ENCODE data around the genes CEP97 and NXPE3.

GRCh38 chr3:99659937-99660485, 21.6 kb downstream of the COL8A1 start:
- PRO-cap, 5 experiments = no peak in any of the 5 experiments
- RAMPAGE, long total RNA, 2 experiments = no peak in any of the 2 experiments
- RRBS = no CpG with 5 or more reads among the region's 5 CpGs

GRCh38 chr3:99846293-99846981, 28.8 kb downstream of the CMSS1 start:
- PRO-cap, 5 experiments = no peak in any of the 5 experiments
- RAMPAGE, long total RNA, 2 experiments = no peak in any of the 2 experiments
- RRBS = no CpG with 5 or more reads among the region's 6 CpGs

- PRO-cap, 5 experiments = no peak in any of the 5 experiments
- RAMPAGE, long total RNA, 2 experiments = no peak in any of the 2 experiments
- RRBS = no CpG with 5 or more reads among the region's 3 CpGs
Measured at GRCh38 chr3:99859606-99860347, 42.1 kb downstream of the CMSS1 start.

DNA sequence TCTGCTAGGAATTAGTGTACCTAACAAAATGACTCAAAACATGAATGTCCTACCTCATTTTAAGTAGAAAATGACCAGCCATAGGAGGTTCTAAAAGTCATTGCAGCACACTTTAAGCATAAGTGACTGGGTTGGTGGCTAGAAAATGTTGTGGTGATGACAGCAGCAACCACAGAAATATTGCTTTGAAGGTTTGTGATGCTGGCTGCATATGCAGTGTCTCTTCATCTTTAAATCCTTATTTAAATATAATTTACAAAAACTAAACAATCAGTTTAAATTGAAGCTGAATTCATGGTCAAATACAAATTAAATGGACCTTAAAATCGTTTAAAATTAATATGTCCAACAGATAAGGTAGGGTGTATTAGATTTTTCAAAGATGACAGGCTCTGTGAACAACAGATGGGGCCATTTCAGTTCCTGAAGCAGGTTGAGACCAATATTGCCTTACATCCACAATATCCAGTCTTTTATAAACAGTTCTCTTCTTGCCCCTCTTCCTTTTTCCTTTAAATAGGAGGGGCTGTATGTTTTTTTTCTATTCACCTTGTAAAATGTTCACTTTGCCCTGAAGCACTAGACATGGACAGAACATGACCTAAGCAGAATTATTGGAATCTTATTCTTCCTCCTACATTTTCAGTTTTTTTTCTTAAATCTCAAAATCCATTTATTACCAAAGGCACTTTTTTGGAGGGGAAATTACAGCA, 55.5 kb downstream of the CMSS1 start:
- PRO-cap, 5 experiments = no peak in any of the 5 experiments
- RAMPAGE, long total RNA, 2 experiments = no peak in any of the 2 experiments
- RRBS = no CpG with 5 or more reads among the region's 1 CpG

GRCh38 chr3:100063824-100064459, 50.4 kb downstream of the FILIP1L start:
- PRO-cap, 5 experiments = no peak in any of the 5 experiments
- RAMPAGE, long total RNA, 2 experiments = no peak in any of the 2 experiments
- RRBS = no CpG with 5 or more reads among the region's 7 CpGs

GRCh38 chr3:100068787-100069221, 45.5 kb downstream of the FILIP1L start:
- PRO-cap, 5 experiments = no peak in any of the 5 experiments
- RAMPAGE, long total RNA, 2 experiments = no peak in any of the 2 experiments
- RRBS = no CpG with 5 or more reads among the region's 5 CpGs

DNA sequence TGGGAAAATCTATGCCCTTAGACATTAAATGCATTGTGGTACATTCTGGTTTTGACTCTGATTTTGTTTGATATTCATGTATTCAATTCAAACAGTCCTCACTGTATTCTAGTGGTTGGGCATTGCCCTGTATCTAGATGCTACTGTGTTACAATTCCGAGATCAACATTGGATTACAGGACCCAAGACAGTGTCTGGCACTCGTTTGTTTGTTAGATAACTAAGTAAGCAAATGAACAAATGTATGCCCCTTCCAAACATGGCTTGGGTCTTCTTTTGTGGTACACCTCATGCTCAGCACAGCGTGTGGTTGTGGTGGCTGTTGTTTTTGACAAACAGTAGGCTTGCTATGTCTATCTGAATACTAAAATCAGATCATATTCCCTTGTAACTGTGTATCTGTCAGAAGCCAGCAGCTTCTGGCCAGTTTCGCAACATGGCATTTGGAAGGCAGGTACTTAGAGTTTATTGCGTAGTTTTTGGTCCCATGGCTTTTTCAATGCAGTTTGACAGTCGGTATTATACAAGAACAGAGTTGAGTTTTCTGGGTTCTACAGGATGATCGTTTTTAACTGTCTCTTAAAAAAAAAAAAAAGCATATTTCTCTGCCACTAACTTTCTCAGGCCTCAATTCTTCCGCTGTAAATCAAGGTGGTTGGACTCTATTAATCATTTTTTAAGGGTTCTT, 5.7 kb downstream of the FILIP1L start:
- PRO-cap, 5 experiments = no peak in any of the 5 experiments
- RAMPAGE, long total RNA, 2 experiments = no peak in any of the 2 experiments
- RRBS = no CpG with 5 or more reads among the region's 8 CpGs

GRCh38 chr3:100226530-100227155, 34.1 kb upstream of the TBC1D23 start:
- PRO-cap, 5 experiments = no peak in any of the 5 experiments
- RAMPAGE, long total RNA, 2 experiments = no peak in any of the 2 experiments
- RRBS = no CpG with 5 or more reads among the region's 9 CpGs

GRCh38 chr3:100546327-100546729, 53.9 kb downstream of the TMEM45A start:
- PRO-cap, 5 experiments = peak in 2 of 5 experiments; most common plus-strand start chr3:100546590 (in 1); most common minus-strand start chr3:100546419 (in 1)
- RAMPAGE, long total RNA, 2 experiments = no peak in any of the 2 experiments
- RRBS = no CpG with 5 or more reads among the region's 2 CpGs

DNA sequence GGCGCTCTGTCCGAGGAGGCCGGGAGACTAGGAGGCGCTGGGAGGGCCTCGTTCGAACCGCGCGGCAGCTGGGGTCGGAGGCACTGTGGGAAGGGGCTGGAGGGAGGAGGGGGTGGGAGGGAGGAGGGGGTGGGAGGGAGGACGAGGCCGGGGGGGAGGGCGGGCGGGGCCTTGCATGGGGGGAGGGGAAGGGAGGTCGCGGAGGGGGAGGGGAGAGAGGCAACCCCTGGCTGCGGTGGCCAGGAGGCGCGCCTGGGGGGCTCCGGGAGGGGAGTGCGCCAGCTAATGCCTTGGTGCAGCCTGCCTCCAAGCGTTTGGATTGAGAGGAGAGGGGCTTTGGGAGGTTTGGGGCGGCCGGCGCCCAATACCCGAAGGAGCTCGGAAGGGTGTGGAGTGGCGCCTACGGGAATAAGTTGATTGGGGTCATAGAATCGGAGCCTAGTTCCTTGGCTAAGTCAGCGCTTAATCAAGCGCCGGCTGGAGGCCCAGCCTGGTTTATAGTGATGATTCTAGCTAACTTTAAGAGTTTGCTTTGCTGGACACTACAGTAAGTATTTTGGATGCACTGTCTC, 541 bp downstream of the TFG start:
- PRO-cap, 5 experiments = peak in 1 of 5 experiments; most common plus-strand start position 317 of the sequence (in 1); most common minus-strand start position 85 of the sequence (in 1)
- RAMPAGE, long total RNA, 2 experiments = no peak in any of the 2 experiments
- RRBS = 2% methylated on average over 13 of the region's 33 CpGs

DNA sequence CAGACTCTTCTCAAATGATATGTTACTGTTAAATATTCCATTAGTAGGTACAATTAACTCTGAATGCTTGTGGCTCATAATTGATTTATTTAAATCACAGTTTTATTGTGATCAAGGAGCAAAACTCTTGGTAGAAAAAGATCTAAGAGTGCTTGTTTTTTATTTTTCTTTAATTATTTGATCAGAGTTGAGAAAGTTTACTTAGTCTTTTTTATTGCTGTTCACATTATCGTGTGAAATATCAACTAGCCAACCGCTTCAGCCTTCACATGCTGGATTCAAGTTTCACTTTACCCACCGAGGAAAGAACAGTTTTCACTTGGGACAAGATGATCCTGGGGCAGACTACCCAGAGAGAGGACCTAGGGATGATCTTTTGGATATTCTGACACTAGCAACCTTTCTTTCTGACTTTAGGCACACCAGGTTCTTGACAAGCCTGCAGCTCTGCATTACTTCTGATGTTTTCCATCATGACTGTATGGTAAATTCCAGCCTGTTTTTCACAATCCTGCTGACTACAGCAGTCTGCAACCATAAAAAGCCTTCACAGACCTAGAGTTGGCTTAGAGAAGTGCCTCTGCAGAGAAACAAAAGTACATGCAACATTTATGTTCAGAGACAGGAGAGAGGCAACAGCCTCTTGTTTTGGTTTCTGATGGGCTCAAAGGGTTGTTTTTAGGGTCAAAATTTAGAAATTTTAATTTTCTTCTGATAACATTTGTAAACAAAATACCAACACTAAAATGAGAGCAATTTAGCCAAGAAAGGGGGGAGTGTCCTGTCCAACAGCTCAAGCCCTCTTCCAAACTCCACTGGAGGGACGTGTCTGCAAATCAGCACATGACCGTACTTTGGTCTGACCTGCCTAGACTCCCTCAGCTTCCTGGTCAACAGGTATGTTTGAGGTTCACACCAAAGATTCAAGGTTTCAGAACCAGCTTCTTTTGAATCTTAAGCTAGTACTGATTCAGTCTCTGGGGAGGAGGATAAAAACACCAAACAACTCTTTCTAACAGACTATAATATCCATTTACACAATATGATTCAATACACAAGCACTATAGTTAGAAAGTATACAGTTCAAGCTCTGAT, 904 bp downstream of the ABI3BP start:
- PRO-cap, 5 experiments = no peak in any of the 5 experiments
- RAMPAGE, long total RNA, 2 experiments = no peak in any of the 2 experiments
- RRBS = no CpG with 5 or more reads among the region's 5 CpGs

DNA sequence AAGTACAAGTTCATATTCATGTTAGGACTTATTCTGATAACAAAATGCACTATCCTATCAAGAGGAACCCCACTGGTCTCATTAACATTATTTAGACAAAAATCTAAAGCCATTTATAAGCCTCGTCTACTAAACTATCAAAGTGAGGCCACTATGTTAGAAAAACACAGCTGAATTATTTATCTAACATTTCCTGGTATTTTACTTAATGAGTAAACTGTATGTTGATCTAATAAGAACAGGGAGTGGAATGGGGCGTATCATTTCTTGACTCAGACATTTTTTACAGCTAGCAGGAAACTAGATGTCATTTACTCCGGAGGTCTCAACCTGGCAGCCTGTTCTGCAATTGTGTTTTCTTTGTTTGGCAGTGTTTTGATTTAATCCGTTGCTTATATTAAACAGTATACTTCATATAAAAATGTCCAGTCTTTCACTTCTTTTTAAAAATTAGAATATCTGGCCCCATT, 79.0 kb upstream of the ABI3BP start:
- PRO-cap, 5 experiments = peak in 4 of 5 experiments; most common plus-strand start position 310 of the sequence (in 3)
- RAMPAGE, long total RNA, 2 experiments = no peak in any of the 2 experiments
- RRBS = no CpG with 5 or more reads among the region's 4 CpGs

GRCh38 chr3:101543077-101543597, 18.5 kb upstream of the TRMT10C start:
- PRO-cap, 5 experiments = no peak in any of the 5 experiments
- RAMPAGE, long total RNA, 2 experiments = no peak in any of the 2 experiments

DNA sequence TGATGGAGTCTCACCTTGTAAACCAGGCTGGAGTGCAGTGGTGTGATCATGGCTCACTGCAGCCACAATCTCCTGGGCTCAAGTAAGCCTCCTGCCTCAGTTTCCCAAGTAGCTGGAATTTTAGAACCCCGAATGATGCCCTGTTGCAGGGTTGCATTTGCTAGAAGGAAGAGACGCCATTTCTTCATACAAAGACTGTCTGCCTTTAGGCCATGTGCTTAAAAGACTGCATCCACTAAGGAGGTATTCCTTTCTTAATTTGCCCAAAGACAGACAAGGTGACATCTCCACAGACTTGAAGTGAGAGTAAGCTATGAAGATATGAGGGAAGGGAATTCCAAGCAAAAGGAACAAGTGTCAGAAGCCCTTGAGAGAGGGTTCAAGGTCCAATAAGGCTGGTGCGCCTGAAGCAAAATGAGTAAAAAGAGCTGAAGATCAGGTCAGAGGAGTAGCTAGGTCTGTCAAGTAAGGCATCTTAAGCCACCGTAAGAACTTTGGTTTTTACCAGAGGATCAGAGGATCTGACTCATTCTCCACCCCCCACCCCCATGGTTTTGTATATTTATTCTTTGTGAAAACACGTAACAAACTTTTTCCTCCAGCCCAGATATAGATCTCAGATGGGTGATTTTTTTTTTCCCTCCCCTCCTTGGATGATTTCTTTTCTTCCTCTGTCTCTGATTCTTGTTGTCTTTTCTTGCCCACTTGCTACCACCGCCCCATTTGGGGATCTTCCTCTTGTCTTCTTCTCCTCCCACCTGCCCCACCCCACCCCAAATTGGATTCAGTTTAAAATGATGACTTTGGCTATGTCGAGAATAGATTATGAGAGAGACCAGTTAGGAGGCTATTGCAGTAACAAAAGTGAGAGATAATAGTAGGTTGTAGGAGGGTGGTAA, 5.8 kb downstream of the TRMT10C start:
- PRO-cap, 5 experiments = no peak in any of the 5 experiments
- RAMPAGE, long total RNA, 2 experiments = no peak in any of the 2 experiments
- RRBS = no CpG with 5 or more reads among the region's 7 CpGs

DNA sequence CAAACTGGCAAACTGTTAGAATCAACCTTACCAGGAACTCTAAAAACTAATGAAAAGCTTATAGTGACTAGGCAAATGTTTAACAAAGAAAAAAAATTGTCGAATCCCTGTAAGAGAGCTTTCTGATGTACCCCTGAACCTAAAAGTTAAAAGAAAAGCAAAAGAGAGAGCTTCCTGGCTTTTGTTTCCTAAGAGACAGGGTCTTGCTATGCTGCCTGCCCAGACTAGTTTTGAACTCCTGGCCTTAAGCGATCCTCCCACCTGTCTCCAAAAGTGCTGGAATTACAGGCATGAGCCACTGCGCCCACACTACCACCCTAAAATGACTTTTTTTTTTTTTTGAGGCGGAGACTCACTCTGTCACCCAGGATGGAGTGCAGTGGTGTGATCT, 23.2 kb downstream of the ZBTB11 start:
- PRO-cap, 5 experiments = no peak in any of the 5 experiments
- RAMPAGE, long total RNA, 2 experiments = no peak in any of the 2 experiments
- RRBS = no CpG with 5 or more reads among the region's 4 CpGs

GRCh38 chr3:101724054-101725114, at the start of gene CEP97:
CEP97 (plus strand) TSS chr3:101724614.
- PRO-cap, 5 experiments = peak in 5 of 5 experiments; most common plus-strand start chr3:101724621 (in 4); most common minus-strand start chr3:101724510 (in 2)
- RAMPAGE, long total RNA, 2 experiments = start-site peak on the plus strand in 1 of 2 experiments, at chr3:101724607-101724642 at its widest, 49 reads per replicate
- RRBS = under 1% methylated on average over 18 of the region's 51 CpGs

DNA sequence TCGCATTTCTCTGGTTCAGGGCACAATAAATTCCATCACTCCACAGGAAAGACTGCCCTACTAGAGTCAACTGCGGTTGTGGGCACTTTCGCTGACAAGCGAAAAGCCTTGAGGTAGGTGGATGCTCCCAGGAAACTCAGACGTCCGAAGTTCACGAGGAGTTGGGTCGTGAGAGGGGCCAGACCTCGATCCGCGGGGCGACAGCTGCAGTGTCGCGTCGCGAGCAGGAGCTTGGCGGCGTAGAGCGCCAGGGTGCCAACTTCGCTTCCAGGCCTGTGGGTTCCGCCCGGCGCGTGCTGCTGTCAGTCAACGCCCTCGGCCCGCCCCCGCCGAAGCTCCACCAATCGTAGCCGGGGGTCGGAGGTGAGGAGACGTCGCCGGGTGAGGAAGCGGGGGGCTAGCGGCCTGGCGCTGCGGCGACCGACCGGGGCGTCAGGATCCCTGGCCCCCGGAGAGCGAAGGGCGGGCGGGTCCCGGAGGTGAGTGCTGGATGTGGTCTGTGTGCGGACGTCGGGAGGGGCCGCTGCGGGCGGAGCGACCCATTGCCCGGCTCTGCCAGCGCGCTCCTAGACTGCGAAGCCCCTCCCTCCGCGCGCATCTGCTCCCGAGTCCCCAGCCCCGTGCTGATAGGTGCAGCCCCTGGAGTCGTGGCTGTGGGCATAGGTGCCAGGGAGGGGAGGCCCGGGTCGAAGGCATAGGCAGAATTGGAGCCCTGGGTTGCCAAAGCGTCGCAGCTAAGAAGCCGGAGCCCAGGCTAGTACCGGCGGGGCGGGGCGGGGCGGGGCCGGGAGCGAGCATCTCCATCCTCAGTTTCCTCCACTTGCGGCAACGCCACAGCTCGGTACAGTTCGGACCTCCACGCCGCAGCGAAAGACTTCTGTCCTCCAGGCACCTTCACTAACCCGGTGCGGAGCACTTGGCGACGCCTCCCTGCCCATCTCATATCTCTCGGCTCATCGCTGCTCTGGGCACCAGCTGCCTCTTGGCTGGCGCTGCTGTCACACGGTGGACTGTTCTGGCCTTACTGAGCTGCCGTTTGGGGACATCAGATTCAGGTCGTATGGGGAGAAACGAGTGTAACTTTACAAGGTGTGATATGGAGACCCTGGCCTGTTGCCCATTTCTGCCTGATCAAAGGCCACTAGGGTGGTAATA, at the start of gene NXPE3:
Gene NXPE3, plus strand, starts transcription at position 366 of the 1,155 bp plus-strand sequence.
- PRO-cap, 5 experiments = peak in 5 of 5 experiments; most common plus-strand start position 366 of the sequence (in 4); most common minus-strand start position 277 of the sequence (in 2)
- RAMPAGE, long total RNA, 2 experiments = start-site peak on the plus strand in 2 of 2 experiments, centred at positions 366 to 584 of the sequence, 12 to 32 reads per replicate
- RRBS = 4% methylated on average over 32 of the region's 95 CpGs

- PRO-cap, 5 experiments = peak in 1 of 5 experiments; most common minus-strand start chr3:101793605 (in 1)
- RAMPAGE, long total RNA, 2 experiments = no peak in any of the 2 experiments
Measured at GRCh38 chr3:101793514-101793731, 14.4 kb downstream of the NXPE3 start.

GRCh38 chr3:101856762-101857752, 7.7 kb downstream of the NFKBIZ start:
- PRO-cap, 5 experiments = no peak in any of the 5 experiments
- RAMPAGE, long total RNA, 2 experiments = no peak in any of the 2 experiments
- RRBS = no CpG with 5 or more reads among the region's 12 CpGs

- PRO-cap, 5 experiments = no peak in any of the 5 experiments
- RAMPAGE, long total RNA, 2 experiments = no peak in any of the 2 experiments
- RRBS = no CpG with 5 or more reads among the region's 5 CpGs
Measured at GRCh38 chr3:102114272-102114591, 264.9 kb downstream of the NFKBIZ start.

Data from liver (tissue), 9 donors.